Non-pigmented ciliary epithelial cell (primary cell): ENCODE results near the genes ANKRD11 and RPL13.

GRCh38 chr16:89378592-89379397, 111.6 kb downstream of the ANKRD11 start:
- RRBS: no CpG with 5 or more reads among the region's 24 CpGs

GRCh38 chr16:89395720-89396729, 94.3 kb downstream of the ANKRD11 start:
- RRBS: no CpG with 5 or more reads among the region's 27 CpGs

DNA sequence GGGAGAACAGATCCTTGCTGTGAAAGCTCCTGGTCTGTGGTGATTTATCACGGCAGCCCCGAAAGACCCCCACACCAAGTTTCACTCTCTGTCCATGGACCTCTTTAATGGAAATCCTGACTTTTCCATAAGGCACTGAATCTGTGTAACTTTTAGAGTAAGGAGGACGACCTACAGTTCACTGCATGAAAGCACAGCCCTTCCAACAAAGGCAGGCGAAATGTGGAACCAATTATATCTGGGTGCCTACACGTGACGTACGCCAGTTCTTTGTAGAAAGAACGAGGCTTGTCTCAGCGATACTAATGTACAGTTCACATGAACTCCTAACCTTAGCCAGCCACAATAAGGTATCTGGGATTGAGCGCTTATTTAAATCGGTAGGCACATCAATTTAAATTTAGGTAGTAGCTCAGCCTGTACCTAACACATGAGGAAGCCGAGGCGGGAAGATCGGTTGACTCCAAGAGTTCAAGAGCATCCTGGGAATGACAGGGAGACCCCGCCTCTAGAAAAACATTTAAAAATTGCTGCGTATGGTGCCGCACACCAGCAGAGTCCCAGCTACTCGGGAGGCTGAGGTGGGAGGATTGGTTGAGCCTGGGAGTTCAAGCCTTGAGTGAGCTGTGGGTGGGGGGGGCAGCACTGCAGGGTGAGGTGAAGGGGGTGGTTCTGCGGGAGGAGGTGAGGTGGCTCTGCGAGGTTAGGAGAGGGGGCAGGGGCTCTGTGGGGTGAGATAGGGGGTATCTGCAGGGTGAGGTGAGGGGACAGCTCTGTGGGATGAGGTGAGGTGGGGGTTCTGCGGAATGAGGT, 88.2 kb downstream of the ANKRD11 start:
- RRBS: no CpG with 5 or more reads among the region's 21 CpGs

- RRBS: no CpG with 5 or more reads among the region's 14 CpGs
These were observed 81.1 kb downstream of the ANKRD11 start for GRCh38 chr16:89409136-89409874.

DNA sequence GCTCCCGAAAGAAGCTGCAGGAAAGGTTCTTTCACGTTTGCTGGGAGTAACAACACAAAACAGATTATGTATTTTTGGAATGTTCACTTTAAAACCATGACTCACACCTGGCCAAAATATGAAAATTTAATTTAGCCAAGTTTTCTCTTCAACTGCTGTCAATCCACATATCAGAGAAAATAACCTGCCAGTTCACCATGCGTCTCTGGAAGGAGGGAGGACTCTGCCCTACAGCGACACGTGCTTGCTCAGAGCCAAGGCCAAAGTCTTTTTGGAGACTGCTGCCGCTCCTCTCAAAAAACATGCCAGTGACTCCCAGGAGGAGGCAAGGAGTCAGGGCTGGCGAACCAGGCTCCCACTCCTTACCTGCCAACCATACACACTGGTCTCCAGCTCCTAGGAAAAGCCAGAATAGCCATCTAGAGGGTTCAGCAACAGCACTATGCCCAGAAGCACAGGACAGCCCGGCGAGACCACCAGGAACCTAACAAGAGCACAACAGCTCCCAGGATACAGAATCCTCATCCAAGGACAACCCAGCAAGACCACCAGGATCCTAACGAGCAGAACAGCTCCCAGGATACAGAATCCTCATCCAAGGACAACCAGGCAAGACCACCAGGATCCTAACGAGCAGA, 73.0 kb downstream of the ANKRD11 start:
- RRBS: no CpG with 5 or more reads among the region's 11 CpGs

DNA sequence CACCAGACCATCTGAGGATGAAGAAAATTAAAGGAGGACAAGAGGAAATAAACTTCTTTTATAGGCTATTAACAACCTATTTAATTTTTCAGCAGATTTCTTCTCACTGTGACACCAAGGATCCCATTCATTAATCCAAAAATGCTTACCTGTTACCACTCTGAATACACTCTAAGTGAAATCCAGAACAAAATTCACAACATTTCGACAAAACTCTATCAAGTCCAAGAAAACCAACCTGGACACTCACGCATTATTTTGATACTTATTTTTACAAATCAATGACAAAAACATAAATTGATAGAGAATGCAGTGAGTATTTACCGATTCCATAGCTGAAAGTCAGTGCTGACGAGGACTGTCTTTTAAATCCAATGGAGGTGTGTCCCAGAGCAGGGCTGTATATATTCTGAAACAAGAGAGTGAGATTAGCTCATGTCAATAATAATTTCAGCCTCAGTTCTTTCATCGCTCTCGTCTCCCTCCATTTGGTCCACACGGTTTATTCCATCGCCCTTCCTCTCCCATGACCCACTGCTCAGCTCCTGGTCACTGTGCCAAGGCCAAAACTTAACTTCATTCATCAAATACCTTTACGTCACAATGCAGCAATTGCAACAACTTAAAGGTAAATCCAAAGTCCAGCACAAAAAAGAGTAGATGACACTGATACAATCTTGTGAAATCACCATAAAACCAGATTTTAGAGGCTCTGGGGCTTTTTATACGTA, 72.2 kb downstream of the ANKRD11 start:
- RRBS: no CpG with 5 or more reads among the region's 10 CpGs

DNA sequence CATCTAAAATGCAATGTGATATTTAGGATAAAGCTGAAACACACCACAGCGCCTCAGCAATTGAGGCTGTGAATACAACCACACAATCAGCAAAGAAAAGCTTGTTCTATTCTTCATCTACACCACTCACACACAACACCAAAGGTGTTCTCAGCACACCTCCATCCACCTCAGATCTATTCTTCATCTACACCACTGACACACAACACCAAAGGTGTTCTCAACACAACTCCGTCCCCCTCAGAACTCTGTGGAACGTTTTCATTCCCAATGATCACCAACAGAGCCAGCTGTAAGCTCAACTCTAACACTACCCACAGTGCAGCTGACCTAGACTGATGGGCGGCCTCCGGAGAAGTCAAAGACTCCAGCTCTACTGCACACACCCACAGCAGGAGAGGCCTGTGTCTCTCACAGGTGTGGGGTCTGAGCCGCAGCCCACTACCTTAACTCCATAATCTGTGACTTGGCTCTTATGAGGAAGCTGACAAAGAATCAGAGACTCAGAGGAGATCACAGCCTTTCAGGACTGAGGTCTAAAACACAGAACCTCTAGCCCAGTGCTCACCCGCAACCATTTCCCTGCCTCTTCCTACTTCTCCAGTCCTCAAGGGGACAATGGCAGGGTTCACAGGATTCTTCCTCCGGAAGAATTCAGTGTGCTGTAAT, 50.7 kb downstream of the ANKRD11 start:
- RRBS: no CpG with 5 or more reads among the region's 8 CpGs

- RRBS: no CpG with 5 or more reads among the region's 16 CpGs
These were observed 13.8 kb downstream of the ANKRD11 start for GRCh38 chr16:89476258-89477228.

- RRBS: 1% methylated on average over 55 of the region's 115 CpGs
These were observed at the start of gene ANKRD11 for GRCh38 chr16:89489967-89490753. ANKRD11 (minus strand) TSS chr16:89490561.

DNA sequence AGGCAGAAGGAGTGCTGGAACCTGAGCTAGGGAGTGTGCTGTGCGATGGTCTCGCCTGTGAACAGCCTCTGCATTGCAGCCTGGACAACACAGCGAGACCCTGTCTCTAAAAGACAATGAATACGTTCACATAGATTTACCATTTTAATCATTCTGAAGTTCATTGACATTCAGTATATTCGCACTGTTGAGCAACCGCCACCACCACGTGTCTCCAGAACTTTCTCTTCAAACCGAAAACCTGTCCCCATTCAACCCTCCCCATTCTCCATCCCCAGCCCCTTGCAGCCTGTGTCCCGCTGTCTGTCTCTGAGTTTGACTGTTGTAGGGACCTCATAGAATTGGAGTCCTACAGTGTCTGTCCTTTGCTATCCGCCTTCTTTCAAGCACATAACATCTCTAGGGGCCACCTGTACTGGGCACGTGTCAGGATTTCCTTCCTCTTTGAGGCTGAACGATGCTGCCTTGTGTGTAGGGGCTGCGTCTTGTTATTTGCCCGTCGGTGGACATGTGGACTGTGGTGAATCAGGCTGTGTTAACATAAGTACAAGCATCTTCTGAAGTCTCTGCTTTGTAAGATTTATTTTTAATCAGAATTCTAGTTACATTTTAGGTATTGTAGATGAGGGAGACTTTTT, 25.8 kb downstream of the SPG7 start:
- RRBS: no CpG with 5 or more reads among the region's 15 CpGs

GRCh38 chr16:89536268-89536578, 24.3 kb upstream of the RPL13 start:
- RRBS: no CpG with 5 or more reads among the region's 9 CpGs

GRCh38 chr16:89556746-89558109, 3.3 kb upstream of the RPL13 start:
- RRBS: no CpG with 5 or more reads among the region's 43 CpGs

DNA sequence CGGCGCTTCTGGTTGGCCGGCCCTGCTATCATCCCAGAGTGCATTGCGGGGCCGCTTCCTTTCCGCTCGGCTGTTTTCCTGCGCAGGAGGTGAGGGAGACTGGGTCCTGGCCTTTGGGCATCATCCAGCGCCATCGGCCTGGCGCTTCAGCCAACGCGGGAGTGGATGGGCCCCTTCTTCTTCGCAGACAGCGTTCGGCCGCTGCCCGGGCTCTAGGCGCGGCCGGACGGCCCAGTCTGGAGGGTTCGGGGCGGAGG, at the start of gene RPL13:
RPL13 (plus strand) TSS at position 59 of the 257 bp plus-strand sequence.
- RRBS: under 1% methylated on average over 4 of the region's 24 CpGs

DNA sequence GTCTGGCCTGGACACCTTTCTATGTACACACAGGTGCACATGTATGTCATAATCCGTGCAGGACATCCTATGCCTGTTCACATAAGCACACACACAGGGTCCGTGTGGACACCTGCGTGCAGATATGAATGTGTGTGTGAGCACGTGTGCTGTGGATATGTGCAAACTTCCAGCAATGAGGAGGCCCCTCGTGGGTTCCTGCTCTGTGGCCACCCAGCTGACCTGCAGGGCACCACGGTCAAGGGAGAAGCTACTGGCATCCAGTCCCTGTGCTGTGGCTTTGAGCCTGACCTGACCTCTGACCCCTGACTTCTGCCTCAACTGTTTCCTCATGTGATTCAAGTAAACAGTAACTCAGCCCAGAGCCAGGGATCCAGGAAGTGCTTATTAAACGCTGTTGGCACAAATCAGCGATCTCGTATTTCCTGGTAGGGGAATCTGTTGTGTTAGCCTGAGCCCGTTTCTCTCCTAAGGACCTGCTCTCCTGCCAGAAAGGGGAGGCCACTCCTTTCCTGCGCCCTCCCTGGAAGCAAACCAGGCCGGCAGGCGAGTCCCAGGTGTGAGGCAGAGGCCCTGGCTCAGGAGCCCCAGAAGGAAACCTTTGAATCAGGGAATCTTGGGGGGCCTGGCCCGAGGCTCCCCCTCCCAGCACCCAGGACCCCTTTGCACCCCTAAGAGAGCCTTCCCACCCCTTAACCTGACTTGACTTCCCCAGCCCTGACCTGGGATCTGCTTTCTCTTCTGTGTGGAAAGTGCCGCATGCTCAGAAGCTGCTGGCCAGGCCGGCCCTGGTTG, 6.6 kb downstream of the CPNE7 start:
- RRBS: no CpG with 5 or more reads among the region's 16 CpGs

- RRBS: no CpG with 5 or more reads among the region's 24 CpGs
These were observed 5.0 kb upstream of the DPEP1 start for GRCh38 chr16:89608311-89609029.

DNA sequence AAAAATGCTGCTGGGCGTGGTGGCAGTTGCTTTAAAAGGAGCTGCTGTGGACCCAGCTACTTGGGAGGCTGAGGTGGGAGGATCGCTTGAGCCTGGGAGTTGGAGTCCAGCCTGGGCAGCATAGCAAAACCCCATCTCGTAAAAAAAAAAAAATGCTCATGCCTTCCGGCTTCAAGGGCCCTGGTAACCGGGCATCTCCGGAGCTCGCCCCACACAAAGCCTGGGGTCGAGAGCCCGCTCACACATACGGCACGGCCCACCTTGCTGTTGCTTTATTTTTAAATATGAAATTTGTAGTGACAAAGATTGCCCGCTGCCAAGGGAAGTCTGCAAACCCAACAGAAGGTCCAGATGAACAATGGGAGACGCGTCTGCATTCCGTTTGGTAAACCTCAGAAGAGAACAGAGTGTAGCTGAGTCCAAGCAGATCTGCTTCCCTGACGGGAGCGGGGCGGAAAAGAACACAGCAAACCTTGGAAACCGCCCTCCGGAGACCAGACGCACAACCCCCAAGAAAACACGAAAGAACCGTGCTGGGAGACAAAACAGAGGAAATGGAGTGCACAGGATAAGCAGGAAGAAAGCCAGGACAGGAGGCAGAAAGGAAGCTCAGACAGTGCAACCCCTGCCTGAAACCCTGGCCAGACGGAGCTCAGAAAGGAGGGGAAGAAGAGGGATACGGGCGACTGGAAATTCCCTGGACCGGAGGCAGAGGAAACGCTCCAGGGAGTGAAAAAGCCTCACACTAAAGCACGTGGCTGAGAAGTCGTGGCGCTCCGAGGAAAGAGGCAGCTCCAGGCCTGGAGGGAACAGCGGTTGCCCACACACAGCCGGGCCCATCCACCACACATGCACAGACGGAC, 9.9 kb downstream of the DPEP1 start:
- RRBS: no CpG with 5 or more reads among the region's 35 CpGs

DNA sequence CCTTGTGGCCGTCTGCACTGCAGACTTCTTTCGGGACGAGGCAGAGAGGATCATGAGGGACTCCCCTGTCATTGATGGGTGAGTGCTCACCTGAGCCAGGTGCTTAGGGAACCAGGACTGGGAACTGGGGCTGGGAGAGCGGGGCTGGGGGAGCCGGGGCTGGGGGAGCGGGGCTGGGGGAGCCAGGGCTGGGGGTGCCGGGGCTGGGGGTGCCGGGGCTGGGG, 16.9 kb downstream of the DPEP1 start:
- RRBS: no CpG with 5 or more reads among the region's 8 CpGs

DNA sequence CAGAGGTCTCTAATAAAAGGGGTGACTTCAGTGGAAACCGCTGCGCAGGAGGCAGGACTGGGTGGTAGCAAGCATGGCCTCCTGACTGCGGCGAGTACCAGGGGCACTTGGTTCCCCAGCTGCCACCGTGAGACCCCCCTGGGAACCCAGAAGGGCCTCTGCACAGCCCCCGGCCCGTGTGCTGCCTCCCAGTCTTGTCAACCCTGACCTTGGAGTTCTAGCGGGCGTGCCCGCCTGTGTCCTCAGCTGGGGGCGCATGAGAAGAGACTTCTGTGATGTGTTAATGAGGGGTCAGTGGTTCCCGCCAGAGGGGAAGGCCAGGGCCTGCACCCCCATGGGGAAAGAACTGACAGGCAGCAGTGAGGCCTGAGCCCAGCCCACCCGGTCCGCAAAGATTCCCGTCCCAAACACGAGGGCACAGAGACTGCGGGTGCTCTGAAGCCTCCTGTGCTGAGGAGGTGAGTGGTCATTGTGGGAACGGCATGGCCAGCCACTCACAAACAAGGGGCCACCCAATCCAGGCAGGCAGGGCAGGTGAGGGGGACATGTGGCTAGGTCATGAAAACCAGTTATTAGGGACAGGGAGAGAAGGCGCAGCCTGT, 9.4 kb downstream of the ZNF276 start:
- RRBS: 100% methylated on average over 1 of the region's 19 CpGs

DNA sequence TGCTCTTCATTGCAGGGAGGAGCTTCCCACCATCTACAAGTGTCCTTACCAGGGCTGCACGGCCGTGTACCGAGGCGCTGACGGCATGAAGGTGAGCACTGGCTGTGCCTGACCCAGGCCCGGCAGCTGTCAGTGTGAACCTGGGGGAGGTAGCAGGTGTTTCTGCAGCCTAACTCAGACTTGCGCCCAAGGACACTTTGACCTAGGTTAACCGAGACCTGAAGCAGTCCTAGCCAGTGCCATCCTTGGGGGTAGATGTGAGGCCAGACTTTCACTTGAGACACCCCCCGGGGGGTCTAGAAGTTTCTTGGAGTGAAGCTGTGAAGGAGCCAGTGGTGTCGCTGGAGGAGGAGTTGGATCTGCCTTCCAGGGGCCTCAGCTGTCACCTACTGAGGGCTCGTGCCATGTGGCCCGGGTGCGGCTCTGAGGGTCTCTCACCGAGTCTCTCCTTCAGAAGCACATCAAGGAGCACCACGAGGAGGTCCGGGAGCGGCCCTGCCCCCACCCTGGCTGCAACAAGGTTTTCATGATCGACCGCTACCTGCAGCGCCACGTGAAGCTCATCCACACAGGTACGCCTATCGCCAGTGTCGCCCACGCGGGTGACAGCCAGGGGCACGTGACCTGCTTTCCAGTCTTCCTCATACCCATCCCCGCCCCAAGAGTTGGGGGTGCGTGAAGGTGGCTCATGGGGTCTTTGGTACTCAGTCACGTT, 12.3 kb downstream of the ZNF276 start:
- RRBS: 96% methylated on average over 5 of the region's 30 CpGs

DNA sequence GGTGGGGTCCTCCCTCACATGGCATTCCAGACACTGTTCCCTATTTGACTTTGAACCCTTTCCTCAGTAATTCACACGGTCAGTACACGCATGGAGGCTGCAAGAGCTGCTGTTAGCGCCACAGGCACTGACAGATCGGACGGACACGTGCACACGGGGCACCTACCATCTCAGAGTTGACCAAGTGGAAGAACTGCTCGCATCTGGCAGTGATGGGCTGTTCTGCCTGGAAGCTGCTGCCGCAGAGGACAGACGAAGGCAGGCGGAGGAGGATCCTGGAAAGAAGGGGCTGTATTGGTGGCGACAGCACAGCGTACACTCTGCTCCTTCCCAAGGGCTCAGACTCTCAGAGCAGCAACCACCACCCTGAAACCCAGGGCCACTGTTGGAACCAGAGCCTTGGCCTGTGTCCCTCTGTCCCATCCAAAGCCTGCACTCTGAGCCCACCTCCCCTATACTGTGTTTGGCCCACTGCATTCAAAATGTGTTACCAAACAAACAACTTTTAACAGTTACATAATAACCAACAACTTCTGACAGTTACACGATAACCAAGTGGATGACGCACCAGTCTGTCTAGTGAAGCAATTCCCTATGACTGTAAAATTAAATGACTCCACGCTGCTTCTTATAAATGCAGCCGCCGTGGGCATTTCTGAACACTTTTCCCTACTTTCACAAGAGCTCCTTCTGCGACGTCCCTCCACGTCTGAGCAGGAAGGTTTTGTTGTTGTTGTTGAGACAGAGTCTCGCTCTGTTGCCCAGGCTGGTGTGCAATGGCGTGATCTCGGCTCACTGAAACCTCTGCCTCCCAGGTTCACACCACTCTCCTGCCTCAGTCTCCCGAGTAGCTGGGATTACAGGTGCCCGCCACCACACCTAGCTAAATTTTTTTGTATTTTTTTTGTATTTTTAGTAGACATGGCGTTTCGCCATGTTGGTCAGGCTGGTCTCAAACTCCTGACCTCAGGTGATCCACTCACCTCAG, 27.4 kb downstream of the ZNF276 start:
- RRBS: no CpG with 5 or more reads among the region's 28 CpGs